Breast (tissue), 4 donors: ENCODE measurements around a stretch of chr6.

- PRO-cap, 3 experiments: no peak in any of the 3 experiments
- RRBS: no CpG with 5 or more reads among the region's 2 CpGs
These were observed 15.4 kb downstream of the TREM1 start for GRCh38 chr6:41270996-41271537.

DNA sequence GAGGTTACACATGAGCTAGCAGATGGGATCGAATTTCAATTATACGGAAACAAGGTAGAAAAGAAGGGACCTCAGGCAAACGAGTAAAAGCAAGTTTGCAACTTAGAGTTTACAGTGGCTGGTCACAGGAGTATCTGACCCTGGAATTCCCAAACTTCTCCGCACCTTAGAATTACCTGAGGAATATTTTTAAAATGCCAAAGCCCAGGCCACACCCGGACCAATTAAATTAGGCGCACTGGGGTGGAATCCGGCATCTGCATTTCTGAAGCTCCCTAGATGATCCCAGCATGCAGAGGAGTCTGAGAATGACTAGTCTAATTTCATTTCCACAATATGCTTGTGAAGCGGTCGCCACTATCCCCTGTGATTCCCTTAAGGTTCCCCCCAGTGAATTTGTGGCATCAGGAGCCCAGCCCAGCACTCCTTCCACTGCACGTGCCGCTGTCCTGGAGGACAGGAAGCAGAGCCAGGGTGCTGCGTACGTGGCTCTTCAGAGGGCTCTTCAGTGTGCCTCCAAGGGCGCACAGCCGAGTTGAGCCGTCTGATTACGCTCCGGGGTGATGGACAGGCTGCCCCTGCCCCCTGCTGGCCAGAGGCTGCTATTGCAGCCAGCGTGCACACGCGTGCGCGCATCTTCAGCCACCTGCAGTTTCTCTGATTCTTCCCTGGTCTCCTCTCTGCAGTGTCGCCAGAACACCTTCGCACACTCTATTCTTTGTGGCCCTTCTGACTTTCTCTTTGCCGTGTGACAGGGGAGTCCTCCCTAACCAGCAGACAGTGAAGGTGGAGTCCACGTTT is 16.8 kb upstream of the NCR2 start:
- PRO-cap, 3 experiments: no peak in any of the 3 experiments
- RRBS: 20% methylated on average over 2 of the region's 27 CpGs

DNA sequence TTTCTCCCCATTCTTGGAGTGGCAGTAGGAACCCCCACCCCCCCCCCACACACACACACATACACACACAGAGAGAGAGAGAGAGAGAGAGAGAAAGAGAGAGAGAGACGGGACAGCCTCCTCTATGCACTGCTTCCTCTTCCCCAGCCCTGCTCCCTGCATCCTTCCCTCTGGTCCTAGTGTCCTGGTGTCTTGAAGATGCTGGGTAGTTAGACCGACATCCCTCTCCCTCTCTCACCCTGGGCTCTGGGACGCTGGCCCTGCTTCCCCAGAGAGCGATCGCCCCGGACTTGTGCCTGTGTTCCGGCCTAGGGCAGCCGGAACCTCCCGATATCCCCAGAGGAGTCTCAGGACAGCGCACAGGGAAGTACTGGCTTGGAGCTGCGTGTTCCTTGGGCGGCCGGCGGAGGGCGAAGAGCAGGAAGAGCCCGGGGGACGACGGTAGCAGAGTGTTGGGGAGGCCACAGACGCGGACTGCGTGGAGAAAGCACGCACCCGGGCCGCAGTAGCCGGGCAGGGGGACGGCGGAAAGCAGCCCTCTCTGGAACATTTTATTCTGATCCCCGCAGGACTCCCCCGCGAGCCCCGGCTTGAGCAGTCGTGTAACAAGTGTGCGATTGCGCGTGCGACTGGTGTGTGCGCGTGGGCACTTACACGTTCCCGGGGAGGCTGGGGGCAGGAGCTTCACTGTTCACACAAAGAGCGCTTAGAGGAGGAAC is 36.0 kb downstream of the NCR2 start:
- PRO-cap, 3 experiments: peak in 2 of 3 experiments; most common plus-strand start position 444 of the sequence (in 1)
- RRBS: 8% methylated on average over 27 of the region's 41 CpGs

- PRO-cap, 3 experiments: no peak in any of the 3 experiments
- RRBS: no CpG with 5 or more reads among the region's 30 CpGs
These were observed 102.7 kb upstream of the FOXP4 start for GRCh38 chr6:41443256-41444078.

DNA sequence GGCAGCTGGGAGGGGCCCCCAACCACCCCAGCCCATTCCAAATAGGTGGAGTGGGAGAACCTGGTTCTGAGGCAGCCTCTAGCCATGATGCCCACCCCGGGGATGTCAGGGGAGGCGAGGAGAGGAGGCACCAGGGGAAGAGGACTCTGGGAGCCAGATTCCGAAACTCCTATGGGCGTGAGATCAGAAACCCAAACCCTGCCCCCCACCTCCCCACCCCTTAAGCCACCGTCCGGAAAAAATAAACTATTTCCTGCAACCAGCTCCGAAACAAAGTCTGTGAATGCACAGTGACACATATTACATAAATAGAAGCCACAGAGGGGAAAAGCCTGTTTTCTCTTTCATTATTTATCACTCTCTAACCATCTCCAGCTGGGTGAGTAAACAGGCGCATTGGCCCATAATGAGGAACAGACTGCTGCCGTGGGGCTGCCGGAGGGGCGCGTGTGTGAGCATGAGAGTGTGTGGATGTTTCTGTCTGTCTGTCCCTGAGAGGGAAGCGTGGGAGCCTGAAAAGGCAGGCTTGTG is 14.4 kb upstream of the FOXP4 start:
- PRO-cap, 3 experiments: no peak in any of the 3 experiments
- RRBS: no CpG with 5 or more reads among the region's 13 CpGs

- PRO-cap, 3 experiments: no peak in any of the 3 experiments
- RRBS: no CpG with 5 or more reads among the region's 6 CpGs
These were observed 39.2 kb downstream of the FOXP4 start for GRCh38 chr6:41585372-41585796.

- PRO-cap, 3 experiments: no peak in any of the 3 experiments
- RRBS: no CpG with 5 or more reads among the region's 10 CpGs
These were observed 17.5 kb downstream of the MDFI start for GRCh38 chr6:41655812-41656178.

DNA sequence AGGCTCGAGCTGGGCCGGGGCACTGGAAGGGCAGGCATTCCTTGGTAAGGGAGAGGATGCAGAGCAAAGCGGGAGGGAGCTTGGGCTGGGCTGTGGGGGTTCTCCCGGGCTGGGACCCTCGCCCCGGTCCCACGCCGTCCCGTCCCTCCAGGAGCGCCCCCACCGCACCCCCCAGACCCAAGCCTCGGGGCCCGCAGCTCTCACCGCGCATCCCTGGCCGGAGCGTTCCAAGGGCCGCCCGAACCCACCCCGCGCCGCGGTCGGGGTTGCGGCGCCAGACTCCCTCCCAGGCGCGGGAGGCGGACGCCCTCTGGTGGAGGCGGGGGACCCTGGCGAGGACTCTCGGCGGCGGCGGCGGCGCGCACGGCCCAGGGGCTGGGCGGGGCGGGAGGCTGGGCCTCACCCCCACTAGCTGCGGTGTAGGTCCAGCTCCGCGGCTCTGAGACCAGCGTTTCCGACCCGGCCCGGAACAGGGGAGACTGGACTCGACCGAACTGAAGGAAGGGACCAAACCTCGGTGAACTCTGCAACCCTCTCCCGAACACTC is 1.1 kb upstream of the TOMM6 start:
- PRO-cap, 3 experiments: peak in 2 of 3 experiments; most common plus-strand start position 378 of the sequence (in 1); most common minus-strand start position 262 of the sequence (in 1)
- RRBS: 4% methylated on average over 16 of the region's 53 CpGs

DNA sequence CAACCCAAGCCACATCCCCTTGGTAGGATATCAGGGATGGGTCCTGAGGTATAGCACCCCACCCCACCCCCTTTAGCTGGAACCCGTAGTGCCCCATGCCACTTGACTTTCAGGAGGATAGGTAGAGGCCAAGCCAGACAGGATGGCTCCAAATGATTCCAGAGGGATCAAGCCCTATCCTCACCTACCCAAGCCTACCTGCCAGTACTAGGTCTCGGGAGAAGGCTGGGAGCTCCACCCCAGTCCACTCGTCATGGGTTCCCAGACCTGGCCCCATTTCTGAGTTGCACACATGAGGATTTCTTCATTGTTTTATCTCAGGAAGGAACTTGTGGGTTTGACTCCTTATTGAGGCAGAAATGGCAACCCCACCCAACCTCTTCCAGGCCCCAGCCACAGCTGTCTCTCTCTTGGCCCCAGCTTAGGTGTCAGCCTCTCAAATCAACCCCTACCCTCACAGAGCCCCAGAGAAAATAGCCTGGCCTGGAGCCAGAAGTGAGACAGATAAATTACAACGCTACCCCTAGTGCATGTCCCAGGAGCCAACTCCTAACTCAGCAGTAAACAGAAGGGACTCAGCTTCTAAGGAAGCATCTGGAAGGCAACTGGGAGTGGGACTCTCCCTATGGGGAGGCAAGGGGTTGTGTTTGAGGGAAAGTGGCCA is 3.5 kb downstream of the CCND3 start:
- PRO-cap, 3 experiments: no peak in any of the 3 experiments
- RRBS: no CpG with 5 or more reads among the region's 4 CpGs

DNA sequence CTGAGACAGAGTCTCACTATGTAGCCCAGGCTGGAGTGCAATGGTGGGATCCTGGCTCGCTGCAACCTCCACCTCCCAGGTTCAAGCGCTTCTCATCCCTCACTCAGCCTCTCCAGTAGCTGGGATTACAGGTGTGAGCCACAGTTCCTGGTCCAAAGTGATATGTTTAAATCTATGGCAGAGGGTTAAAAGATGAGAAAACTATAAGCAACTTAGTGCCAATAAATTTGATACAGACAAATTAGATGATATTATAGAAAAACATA is 46.3 kb upstream of the TAF8 start:
- PRO-cap, 3 experiments: no peak in any of the 3 experiments
- RRBS: no CpG with 5 or more reads among the region's 2 CpGs

GRCh38 chr6:42020490-42020846 is 29.9 kb upstream of the TAF8 start:
- PRO-cap, 3 experiments: no peak in any of the 3 experiments
- RRBS: no CpG with 5 or more reads among the region's 7 CpGs

GRCh38 chr6:42022603-42023034 is 27.7 kb upstream of the TAF8 start:
- PRO-cap, 3 experiments: no peak in any of the 3 experiments
- RRBS: no CpG with 5 or more reads among the region's 9 CpGs

DNA sequence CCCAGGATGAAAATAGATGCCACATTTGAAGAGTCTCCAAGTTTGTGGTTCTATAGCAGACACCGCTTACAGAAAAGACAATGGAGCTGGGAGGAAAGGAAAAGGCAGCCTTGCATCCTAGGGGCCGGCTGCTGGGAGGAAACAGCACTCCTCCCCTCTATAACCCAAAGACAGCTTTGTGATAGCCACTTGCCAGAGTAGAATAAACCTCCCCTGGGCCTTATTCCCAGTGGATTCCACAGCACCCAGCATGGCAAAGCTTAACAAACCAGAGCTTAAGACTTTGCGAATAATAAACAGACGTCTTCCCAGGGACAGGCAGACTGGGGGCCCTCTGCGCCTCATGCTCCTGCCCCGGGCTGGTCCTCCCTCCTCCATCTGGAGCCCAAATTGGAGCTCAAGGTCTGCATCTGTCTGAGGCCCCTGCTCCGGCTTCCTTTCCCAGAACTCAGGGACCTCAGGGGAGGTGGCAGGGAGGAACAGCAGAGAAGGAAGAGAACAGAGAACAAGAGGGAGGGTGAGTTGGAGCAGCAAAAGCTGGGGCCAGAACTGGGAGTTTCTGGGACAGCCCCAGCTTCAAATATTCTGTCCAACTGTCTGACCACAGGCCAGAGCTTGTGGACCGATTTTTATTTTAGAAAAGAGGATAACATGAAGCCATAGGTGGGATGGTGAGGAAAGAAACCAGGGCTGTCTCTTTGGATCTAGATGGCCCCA is 8.7 kb upstream of the TAF8 start:
- PRO-cap, 3 experiments: no peak in any of the 3 experiments
- RRBS: 44% methylated on average over 2 of the region's 8 CpGs

DNA sequence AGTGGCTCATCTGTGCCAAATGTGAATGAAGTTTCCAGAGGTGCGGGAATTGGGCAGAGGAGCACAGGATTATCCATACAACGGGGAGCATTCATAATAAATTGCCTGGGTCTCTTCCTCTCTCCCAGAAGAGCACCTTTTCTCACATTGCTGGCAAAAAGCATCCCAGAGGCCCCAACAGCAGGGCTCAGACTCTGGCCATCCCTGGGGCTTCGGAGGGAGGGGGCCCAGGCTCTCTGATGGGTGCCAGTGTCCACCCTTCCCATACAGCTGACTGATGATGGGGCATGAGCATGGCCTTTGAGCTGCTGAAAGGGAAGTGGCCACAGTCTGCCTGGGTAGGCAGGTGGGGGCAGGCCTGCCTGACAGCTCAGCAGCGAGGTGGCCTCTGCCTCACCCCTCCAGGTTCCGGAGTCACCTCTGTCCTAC is 43.3 kb downstream of the C6orf132 start:
- PRO-cap, 3 experiments: no peak in any of the 3 experiments
- RRBS: no CpG with 5 or more reads among the region's 5 CpGs

DNA sequence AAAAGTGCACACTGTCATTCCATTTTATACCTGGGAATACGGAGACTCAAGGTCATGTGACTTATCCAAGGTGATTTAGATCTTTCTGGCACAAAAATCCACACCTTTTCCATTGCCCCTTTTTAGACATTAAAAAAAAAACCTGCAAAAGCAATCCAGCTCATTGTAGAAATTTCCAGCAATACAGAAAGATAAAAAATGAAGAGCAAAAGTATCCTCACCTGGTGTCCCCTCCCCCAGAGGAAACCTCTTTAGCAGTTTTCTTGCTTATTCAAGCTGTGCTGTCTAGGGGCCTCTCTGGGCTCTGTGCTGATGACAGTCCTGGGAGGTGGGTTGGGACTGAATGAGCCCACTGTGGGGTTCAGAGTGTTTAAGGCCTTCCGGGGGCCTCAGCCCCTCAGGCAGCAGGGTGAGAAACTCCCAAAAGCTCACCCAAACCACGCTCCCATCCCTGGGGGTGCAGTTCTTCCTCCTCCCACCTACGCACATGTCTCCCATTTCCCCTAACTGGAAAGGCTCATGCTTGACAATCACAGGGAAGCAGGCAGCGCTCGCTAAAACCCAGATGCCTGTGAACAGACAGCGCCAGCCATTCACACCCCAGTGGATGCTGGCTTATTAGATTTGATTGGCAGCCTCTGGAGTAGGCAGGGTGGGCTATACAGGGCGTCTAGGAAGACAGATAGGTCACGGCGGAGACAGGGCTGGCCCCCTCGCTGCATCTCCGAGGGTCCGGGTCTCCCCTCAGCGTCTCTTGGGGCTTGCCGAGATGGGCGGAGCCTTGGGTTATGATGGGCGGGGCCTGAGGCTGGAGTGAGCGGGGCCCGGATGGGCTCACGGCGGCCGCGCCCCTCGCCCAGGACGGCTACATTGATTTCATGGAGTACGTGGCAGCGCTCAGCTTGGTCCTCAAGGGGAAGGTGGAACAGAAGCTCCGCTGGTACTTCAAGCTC is 4.5 kb downstream of the GUCA1A start:
- PRO-cap, 3 experiments: no peak in any of the 3 experiments
- RRBS: 7% methylated on average over 6 of the region's 28 CpGs

- PRO-cap, 3 experiments: no peak in any of the 3 experiments
- RRBS: no CpG with 5 or more reads among the region's 8 CpGs
These were observed 52.0 kb upstream of the MRPS10 start for GRCh38 chr6:42269564-42270084.

- PRO-cap, 3 experiments: peak in 1 of 3 experiments; most common minus-strand start chr6:42287402 (in 1)
- RRBS: no CpG with 5 or more reads among the region's 5 CpGs
These were observed 69.5 kb upstream of the MRPS10 start for GRCh38 chr6:42287287-42287500.

GRCh38 chr6:42387194-42387731 is 64.5 kb downstream of the TRERF1 start:
- PRO-cap, 3 experiments: no peak in any of the 3 experiments
- RRBS: no CpG with 5 or more reads among the region's 6 CpGs

DNA sequence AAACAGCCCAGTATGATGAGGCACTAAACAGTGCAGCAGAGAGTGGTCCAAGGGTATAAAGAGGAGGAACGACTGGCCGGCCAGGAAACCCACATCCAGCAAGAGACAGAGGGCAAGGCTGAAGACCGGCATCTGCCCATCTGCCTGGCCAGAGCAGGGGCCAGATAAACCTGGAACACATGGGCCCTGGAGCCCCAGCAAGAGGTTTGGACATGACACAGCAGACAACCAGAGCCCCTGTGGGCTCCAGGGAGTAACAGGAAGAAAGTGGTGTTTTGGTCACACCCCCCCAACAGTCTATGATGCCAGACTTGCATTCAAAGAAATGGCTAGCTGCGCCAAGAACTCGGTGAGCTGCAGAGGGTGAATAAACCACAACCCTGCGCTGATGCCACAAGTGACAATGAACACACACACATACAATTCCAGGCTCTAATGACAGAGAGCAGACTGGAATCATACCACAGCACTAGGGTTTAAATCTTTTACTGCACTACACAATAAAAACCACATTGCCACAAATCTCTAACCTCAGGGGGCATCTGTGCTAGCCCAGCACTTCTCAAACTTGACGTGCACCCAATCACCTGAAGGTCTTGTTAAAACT is 34.1 kb downstream of the TRERF1 start:
- PRO-cap, 3 experiments: no peak in any of the 3 experiments
- RRBS: no CpG with 5 or more reads among the region's 7 CpGs

GRCh38 chr6:42555813-42556025 is 8.1 kb upstream of the UBR2 start:
- PRO-cap, 3 experiments: no peak in any of the 3 experiments